ENCODE data around the gene CGNL1.

DNA sequence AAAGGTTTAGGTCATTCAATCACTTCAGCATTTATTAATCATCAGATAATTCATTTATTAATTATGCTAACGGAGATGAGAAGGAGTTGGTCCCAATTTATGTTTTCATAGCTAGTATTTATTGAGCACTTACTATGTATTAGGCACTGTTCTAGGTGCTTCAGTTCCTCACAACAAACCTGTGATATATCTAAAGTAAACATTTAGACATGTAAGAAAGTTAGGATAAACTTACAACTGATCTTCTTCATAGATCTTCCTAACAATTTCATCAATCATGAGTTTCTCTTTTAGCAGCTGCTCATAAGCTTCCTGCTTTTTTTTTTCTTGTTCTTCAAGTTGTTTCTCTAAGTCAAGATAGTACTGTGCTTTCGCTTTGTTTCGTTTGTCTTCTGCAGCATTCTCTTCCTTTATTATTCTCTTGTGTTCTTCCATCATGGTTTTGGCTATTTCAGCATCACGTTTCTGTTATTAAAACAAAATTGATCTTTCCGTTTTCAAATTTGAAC, 20.7 kb downstream of the MNS1 start:
- PRO-cap: no peak

DNA sequence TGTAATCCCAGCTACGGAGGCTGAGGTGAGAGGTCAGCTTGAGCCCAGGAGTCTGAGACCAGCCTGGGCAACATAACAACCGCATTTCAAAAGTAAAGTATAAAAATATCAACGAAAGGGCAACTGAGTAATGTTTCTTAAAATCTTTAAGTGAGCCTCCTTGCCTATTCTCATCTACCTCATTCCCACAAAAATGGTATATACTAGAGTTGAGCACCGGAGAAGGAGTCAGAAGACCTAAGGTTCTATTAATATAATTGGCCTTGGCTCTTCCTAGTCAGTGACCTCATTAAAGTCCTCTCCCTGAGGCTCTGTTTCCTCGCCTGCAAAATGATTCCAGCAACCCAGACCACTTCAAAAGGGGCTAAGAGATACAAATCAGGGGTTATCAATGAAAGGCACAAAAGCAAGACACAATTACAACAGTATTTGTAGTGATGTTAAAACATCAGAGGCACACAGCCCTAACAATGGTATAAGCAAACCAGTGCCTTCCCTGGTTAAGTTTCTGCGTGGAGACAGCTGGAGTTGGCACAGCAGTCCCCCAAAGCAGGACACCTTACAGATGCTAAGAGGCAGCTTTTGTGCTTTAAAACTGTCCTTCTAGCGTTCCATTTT, 1.3 kb downstream of the ZNF280D start:
- PRO-cap: unidirectional peak, plus-strand start at position 503 of the sequence

DNA sequence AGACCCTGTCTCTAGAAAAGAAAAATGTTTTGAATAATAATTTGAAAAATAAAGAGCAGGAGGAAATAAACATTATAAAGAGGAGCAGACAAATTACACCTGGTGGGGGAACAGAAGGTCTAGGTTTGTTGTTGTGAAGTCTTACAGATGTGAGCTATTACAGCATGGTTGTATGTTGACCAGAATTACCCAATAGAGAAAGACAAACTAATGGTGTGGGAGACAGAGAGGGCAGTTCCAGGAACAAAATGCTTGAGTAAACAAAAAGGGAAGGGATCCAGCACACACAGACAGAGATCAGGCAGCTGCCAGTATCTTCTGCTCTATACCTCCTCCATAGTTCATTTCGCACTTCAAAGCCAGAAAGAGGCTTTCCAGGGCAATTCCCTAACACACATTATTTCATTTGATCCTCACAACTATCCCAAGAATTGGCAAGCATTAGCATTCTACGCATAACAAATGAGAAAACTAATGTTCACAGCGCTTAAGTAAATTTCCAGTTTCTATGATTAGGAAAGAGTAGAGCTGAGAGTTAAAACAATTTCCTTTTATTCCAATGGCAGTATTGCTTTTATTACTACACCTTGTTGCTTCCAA, 39.6 kb upstream of the ZNF280D start:
- PRO-cap: no peak

GRCh38 chr15:56805775-56806109, 72.4 kb upstream of the ZNF280D start:
- PRO-cap: no peak

DNA sequence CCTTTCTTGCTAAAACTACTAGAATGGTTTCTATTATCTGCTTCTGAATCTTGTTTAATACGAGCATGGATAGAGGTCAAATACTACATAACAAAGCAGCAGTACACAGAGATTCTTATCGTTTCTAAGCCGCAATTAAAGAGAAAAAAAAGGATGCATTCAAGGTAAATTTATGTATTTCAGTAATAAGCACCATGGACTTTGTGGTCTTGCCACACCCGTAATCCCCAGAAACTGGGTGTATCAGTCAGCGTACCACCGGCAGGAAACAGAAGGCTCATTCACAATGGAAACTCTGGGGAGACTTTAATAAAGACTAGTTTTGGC, 81.9 kb upstream of the ZNF280D start:
- PRO-cap: no peak

- PRO-cap: unidirectional peak, plus-strand start at chr15:56919056; unidirectional peak, plus-strand start at chr15:56919355
These were observed 522 bp downstream of the TCF12 start for GRCh38 chr15:56918956-56919375.

GRCh38 chr15:56968920-56969887, 50.8 kb downstream of the TCF12 start:
- PRO-cap: no peak

GRCh38 chr15:57322084-57322474, 54.2 kb upstream of the CGNL1 start:
- PRO-cap: no peak

DNA sequence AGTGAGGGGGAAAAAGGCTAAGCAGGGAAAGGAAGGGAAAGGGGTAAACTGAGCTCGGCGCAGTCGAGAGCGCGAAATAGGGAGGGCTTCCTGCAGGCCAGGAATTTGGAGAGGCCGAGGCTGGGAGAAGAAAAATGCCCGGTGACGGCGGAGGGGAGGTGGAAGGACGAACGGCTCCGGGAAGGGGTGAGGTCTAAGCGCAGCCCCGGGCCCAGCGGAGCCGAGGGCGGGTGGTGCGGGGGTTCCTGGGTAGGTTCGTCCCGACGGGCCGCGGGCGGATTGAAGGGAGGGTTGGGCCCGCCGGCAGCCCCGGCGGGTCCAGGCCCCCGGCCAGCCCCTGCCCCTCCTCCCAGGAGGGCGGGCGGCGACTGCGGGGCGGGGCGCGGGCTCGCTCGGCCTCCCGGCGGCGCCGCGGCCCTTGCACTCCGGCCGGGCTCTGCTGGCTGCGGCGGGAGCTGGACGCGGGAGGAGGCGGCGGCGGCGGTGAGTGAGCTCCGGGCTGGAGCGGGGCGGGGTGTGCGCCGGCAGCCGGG, at the start of gene CGNL1:
Gene CGNL1 (plus strand): TSS at position 421 of the 533 bp plus-strand sequence.
- PRO-cap: bidirectional peak, plus-strand start at position 448 of the sequence, minus-strand start at position 265 of the sequence

- PRO-cap: no peak
These were observed 559 bp downstream of the CGNL1 start for GRCh38 chr15:57376618-57377510.

DNA sequence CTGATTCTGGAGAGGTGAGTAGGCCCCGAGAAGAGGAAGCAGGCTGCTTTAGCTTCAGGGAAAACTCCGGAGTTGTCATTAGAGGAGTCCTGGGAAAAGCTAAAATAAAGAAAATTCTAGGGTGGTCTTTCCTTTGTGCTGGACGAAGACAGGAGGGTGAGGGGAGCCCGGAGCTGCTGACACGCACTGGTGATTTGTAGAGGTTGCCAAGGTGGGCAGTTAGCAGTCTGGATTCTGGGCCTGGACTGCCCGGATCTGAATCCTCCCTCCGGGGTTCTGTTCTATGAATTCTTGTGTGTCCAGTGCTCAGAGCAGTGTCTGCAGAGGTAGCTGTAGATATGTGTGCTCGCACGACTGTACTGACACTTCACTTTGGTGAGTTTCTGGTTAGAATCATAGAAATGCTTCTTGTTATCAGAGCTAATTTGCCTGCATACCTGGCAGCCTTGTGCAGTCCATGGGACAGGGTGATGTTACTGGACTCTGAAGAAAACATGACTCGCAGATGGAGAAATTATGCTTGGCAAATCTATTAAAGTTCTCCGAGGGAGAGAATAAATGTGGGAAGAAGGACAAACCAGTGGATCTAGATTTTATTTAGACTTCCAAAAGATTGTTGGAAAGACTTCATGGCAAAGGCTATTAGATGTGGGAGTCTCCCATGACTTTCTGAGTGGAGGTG, 12.1 kb downstream of the CGNL1 start:
- PRO-cap: no peak

GRCh38 chr15:57442136-57442565, 65.8 kb downstream of the CGNL1 start:
- PRO-cap: no peak

- PRO-cap: no peak
These were observed 100.0 kb downstream of the CGNL1 start for GRCh38 chr15:57476200-57476725.

DNA sequence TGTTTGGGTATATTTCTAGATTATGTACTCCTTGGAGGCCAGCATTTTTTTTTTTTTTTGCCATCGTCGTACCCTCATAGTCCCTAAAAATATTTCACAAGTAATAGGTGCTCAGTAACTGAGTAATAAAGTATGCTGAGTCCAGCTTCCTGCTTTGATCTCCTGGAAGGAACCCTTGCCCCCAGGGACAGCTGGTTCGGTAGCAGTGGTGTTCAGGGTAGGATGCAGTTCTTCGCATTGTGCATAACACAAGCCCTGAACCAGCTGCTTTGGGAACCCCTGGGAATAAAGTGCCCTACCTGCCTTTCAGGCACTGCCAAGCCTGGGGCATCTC, 7.6 kb downstream of the MYZAP start:
- PRO-cap: no peak

DNA sequence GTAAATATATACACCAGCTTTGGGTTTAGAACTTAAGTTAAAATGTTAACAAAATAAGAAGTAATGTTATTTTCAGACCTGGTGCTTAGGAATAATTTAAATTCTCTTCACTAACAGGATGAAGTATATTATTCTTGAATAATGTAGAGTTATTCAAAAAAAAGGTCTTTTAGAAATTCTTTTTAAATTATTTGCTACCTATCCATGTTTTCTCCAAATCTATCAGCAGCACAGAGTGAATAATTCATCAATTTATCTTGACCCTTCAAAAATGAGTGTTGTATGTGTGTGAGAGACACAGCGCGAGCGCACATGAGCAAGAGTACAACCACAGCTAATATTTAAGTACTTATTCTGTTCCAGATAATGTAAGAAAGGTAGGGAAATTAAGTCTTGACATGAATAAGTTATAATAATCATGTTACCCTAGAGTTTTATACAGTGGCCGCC, 9.7 kb downstream of the ALDH1A2 start:
- PRO-cap: unidirectional peak, plus-strand start at position 291 of the sequence

- PRO-cap: no peak
These were observed 1.1 kb downstream of the AQP9 start for GRCh38 chr15:58139363-58139617.

GRCh38 chr15:58297523-58297959, 134.2 kb upstream of the LIPC start:
- PRO-cap: no peak

GRCh38 chr15:58330020-58330913, 101.5 kb upstream of the LIPC start:
- PRO-cap: no peak

GRCh38 chr15:58401764-58402443, 29.9 kb upstream of the LIPC start:
- PRO-cap: no peak

- PRO-cap: no peak
These were observed 8.4 kb downstream of the LIPC start for GRCh38 chr15:58440085-58440675.

Measured in bronchial lymph node (tissue), 1 donor.